Omental fat pad (tissue), 4 donors: Measurements from ENCODE around the genes SGCD, C5orf52 and THG1L.

GRCh38 chr5:154859945-154860654, 1.7 kb downstream of the CNOT8 start:
- PRO-cap: no peak
- RAMPAGE, long total RNA, 4 experiments: no peak in any of the 4 experiments

GRCh38 chr5:154868588-154868963, 10.1 kb downstream of the CNOT8 start:
- PRO-cap: no peak
- RAMPAGE, long total RNA, 4 experiments: no peak in any of the 4 experiments

DNA sequence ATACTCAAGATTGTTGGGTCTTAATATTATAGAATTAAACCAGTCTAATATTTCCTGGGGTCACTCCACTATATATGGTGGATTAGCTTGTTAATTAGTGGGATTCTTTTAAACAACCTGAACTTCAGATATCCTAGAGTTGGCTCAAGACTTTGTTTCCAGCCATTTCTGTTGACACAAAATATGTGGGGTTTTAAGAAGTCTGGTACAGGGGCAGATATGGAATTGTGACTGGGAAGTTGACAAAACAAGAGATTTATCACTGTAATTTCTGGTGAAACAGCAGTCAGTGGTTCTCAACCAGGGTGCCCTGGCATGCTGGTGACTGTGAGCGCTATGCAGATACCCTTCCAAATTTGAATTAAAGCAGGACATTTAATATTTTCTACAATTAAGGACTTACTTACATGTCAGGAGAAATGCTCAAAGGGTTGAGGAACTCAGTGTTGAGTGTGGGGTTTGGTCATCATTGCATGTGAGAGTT, 18.6 kb downstream of the CNOT8 start:
- PRO-cap: no peak
- RAMPAGE, long total RNA, 4 experiments: no peak in any of the 4 experiments

DNA sequence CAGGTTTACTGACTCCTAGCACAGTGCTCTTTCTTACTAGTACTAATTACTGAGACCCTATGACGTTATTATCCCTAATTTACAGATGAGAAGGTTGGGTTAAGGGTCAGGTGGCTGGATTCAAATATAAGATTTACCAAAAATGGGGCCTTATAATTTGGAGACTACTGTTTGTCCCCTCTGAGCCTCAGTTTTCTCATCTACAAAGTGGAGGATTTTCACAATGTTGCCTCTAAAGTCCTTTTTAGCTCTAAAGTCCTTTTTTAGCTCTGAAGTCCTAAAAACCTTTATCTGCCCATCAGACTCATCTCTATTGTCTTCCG, 61.9 kb downstream of the KIF4B start:
- PRO-cap: no peak
- RAMPAGE, long total RNA, 4 experiments: no peak in any of the 4 experiments

DNA sequence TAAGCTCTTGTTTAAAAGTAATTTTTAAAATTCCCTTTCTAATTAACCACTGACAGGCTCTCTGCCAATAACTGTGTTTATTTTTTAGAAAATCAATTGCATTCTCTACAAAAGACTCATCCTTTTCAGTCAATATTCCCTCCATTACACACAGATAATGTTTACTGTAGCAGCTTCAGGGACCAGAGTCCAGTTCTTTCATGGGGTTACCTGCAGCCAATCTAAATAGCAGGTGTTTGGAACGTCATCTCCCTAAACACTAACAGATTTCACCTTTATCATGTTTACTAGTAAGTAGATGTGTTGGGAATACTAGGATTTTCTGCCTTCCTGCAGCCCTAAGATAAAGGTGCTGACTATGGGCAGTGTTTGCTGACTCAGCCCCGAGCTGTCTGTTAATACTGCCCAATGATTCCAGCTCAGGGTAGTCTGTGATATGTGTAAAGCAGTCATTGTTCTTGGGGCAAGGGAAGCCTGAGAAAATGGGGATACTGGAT, 446.9 kb downstream of the KIF4B start:
- PRO-cap: no peak
- RAMPAGE, long total RNA, 4 experiments: no peak in any of the 4 experiments

- PRO-cap: no peak
- RAMPAGE, long total RNA, 4 experiments: start-site peak on the plus strand in 1 of 4 experiments, at chr5:156327131-156327164 at its widest, 19 reads per replicate
These were observed at the start of gene SGCD for GRCh38 chr5:156326763-156327345. TSS of gene SGCD (plus strand) at chr5:156327164.

DNA sequence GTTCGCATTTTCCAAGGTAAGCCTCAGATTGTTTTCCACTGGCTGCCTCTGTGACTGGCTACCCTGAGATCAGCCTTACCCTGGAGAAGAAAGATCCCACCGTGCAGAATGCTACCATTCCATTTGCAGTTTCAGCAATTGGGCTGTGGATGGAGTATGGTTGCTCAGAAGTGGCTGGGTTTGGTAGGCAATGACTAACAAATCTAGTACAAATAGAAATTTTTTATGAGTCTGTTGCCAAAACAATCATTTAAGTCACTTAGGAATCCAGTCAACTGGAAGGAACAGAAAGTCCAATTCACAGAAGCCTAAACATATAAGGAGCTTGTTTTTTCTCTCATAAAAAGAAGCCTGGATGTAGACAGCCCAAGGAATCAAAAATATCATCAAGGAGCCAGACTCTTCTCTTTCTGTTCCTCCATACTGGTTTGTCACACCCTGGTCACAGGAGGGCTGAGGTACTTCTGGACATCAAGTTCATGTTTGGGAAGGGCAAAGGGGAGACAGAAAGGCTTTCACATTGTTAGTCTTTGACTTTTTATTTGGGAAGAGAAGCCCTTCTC, 9.2 kb upstream of the TIMD4 start:
- PRO-cap: no peak
- RAMPAGE, long total RNA, 4 experiments: no peak in any of the 4 experiments

DNA sequence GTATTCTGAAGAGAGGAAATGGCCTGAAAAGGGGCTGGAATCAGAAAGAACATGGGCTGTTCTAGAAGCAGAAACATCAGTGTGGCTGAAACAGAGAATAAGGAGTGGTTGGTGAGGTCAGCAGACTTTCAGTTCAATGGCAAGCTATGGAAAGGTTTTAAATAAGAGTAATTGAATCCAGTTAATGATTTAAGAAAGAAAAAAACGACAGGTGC, 16.1 kb upstream of the HAVCR1 start:
- PRO-cap: no peak
- RAMPAGE, long total RNA, 4 experiments: no peak in any of the 4 experiments

DNA sequence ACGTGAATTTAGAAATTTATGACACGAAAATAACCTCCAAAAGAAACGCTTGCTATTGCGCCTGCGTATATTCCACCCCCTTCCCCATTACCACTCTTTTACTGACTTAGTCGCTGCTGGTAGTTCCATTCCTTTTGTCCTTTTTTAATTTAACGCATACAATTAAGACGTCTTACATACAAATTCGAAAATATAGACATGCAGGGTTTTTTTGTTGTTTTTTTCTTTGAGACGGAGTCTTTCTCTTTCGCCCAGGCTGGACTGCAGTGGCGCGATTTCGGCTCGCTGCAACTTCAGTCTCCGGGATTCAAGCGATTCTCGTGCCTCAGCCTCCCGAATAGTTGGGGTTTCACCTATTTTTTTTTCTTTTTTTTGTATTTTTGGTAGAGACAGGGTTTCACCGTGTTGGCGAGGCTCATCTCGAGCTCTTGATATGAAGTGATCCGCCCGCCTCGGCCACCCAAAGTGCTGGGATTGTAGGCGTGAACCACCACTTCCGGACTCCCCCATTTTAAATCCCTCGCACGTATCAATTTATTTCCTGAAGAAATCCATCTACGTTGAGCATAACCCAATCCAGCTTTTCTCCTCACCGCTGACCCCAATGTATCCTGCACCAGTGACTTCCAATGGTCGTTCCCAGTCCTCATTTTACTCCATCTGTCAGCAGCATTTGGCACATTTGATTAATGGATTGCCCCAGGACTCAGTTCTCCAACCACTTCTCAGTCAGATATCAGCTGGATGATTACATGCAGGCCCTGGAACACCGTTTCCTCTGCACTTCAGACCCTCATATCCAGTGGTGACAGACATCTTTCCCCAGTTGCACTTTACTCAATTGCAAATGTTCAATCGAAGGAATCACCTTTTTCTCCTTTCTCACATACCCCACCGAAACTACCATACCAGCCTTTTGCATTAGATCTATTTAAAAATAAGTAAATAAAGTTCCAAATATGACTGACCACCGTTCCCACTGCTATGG, 807 bp upstream of the MED7 start:
- PRO-cap: no peak
- RAMPAGE, long total RNA, 4 experiments: no peak in any of the 4 experiments

GRCh38 chr5:157266953-157268026, 1.4 kb downstream of the CYFIP2 start:
- PRO-cap: no peak
- RAMPAGE, long total RNA, 4 experiments: no peak in any of the 4 experiments

GRCh38 chr5:157269750-157270016, 3.8 kb downstream of the CYFIP2 start:
- PRO-cap: no peak
- RAMPAGE, long total RNA, 4 experiments: no peak in any of the 4 experiments

- PRO-cap: no peak
- RAMPAGE, long total RNA, 4 experiments: no peak in any of the 4 experiments
These were observed 18.6 kb downstream of the CYFIP2 start for GRCh38 chr5:157284469-157284893.

GRCh38 chr5:157311311-157312048, 34.0 kb downstream of the FNDC9 start:
- PRO-cap: no peak
- RAMPAGE, long total RNA, 4 experiments: no peak in any of the 4 experiments

GRCh38 chr5:157431970-157432313, 28.1 kb upstream of the NIPAL4 start:
- PRO-cap: no peak
- RAMPAGE, long total RNA, 4 experiments: no peak in any of the 4 experiments

DNA sequence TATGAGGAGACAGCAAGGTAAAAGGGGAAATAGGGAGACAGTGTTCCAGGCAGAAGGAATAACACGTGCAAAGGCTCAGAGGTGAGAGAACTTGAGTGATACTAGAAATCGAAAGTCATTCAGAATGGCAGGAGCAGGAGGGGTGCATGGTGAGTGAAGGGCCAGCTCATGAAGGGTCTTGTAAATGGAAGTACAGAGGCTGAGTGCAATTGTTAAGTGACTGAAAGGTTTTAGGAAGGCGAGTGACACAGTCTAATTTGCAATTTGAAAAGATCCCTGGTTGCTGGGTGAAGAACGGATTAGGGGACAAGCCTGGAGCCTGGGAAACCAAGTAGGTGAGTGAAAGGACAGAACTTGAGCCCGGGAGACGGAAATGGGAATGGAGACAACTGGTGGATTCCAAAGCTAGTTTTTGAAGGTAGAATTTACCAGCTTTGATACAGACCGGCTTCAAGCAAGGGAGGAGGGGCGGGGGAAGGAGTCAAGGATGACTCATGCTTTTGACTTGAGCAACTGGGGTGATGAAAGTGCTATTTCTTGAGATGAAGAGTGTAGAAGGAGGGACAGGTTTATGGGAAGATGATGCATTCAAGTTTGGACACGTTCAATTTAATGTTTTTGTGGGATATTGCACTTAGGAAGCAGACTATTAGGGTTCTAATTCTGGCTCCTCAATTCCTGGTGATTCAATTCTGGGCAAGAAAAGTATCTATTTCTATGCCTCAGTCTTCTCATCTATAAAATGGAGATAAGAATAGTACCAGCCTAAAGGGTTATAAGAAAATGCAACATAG, 4.3 kb downstream of the NIPAL4 start:
- PRO-cap: no peak
- RAMPAGE, long total RNA, 4 experiments: no peak in any of the 4 experiments

DNA sequence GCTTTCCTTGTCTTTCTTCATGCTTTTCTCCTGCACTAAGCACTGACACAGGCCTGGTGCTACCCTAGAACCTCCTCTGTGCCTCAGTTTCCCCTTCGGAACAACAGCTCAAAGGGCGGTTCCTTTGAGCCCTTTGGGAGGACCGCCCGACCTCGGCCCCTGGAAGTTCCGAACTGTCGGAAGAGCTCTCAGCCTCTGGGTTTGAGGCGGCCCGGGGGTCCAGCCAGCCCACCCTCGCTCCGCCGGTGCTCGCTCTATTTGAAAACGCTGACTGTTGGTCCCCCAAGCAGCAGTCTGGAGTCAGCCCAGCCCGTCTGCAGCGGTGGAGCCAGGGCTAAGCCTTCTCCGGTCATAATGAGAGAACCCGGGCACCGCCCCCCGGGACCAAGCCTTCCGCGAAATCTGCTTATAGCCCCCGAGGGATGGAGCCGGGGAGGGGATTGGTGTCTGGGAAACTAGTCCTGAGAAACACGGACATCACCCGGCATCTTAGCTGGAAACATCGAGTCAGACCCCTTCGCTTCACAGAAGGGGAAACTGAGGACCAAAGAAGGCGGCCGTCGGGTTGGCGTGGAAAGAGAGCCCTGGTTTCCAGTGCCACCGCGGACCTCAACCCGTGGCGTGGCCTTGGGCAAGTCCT, 1.1 kb downstream of the ADAM19 start:
- PRO-cap: no peak
- RAMPAGE, long total RNA, 4 experiments: no peak in any of the 4 experiments

DNA sequence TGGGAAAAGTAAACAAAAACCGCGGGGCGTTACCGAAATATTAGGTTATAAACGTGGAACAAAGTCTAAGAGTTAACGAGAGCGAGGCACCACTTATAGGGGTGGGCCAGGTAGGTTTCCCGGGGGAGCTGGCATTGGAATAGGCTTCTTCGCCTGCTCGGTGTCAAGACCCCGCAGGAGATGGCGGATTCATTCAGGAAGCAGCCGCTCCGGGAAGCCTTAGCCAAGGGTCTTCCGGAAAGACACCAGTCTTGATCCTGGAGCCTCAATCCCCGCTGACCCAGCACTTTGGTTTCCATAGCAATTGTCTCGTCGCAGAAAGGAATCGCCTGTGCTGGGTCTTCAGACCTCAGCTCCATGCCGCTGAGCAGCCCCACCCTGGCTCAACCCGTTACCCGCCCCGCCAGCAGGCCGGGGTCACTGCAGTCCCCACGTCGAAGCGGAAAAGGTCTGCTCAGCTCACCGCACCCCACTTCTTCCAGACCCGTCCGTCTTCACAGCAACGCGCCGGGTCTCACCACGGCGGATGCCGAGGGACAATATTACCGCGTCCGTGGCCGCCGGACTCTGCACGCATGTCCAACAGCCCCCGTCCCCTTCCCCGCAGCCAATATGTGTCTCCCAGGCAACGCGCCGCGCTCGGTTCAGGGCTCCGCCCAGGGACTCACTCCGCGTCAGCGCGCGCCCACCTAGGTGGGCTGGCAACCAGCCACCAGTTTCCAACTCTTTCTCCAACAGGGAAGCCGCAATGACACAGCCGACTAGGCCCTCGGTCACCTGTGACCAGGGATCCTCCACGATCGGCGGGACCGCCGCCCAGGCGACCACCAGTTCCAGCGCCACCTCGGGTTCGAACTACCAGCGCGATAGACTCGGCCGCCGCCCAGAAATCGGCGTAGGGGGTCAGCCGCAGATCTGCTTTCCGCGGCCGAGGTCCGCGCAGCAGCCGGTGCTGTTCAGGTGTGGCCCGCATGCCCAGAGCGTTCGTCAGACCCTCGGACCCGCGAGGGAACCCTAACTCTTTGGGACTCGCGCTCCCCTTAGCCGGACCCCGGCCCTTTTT, at the start of gene C5orf52:
C5orf52 (plus strand) TSS at position 667 of the 1,063 bp plus-strand sequence.
- PRO-cap: no peak
- RAMPAGE, long total RNA, 4 experiments: no peak in any of the 4 experiments

DNA sequence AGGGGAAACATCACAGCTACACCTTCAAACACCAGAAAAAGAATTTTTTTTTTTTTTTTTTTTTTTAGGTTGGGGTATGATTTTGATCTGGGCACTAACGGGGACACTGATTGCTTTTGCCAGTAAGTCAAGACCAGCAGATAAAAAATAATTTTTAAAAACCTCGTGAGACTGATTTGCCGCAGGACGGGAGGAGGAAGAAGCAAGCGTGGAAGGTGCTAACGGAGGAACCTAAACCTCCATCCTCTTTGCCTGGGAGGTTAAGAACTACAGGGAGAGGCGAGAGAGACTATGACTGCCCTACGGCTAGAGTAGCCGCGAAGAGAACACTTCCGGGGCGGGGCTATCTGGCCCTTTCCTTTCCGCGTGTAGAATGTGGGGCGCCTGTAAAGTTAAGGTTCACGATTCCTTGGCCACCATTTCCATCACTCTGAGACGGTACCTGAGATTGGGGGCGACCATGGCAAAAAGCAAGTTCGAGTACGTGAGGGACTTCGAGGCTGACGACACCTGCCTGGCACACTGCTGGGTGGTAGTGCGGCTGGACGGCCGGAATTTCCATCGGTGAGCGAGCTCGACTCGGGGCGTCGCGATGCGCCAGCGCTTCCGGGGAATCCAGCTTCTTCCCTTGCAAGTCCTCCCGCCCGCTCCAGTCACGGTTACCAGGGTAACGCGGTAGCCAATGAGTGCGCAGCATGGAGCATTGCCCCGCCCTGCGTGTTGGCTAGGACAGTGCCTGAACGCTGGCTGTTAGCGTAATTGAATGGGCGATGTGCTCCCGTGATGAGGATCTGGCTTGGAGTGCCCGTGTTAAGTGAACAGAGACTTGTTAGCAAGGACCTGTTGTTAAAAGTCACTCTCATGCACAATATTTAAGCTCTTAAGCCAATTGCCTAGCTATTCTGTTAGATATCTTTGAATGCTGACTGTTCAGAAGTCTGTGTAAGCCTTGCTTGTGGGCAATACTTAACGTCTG, at the start of gene THG1L:
THG1L (plus strand) TSS at position 353 of the 976 bp plus-strand sequence.
- PRO-cap: unidirectional peak, minus-strand start at position 617 of the sequence
- RAMPAGE, long total RNA, 4 experiments: start-site peak on the plus strand in 3 of 4 experiments, centred at positions 353 to 372 of the sequence, 86 to 151 reads per replicate; start-site peak on the minus strand in 2 of 4 experiments, centred at position 597 of the sequence, 12 to 17 reads per replicate

DNA sequence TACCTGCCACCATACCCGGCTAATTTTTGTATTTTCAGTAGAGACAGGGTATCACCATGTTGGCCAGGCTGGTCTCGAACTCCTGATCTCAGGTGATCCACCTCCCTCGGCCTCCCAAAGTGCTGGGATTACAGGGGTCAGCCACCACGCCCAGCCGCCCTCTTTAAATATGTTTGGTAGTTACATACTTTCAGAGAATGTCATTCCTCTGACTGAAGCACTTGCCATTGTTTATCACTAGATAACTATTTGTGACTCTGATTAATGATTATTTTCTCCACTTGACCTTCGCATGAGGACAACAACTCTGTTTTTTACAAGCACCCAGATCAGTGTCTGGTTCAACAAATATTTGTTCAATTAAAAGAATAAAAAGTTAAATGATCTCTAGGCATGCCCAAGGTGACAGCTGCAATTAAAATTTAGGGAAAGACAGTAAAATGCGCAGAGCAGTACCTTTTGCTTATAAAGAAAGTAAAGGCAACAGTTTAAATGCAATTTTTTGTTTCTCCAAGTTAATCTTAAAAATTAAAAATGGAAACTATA, 56.2 kb downstream of the CLINT1 start:
- PRO-cap: no peak
- RAMPAGE, long total RNA, 4 experiments: no peak in any of the 4 experiments

- PRO-cap: no peak
- RAMPAGE, long total RNA, 4 experiments: no peak in any of the 4 experiments
These were observed 11.9 kb upstream of the CLINT1 start for GRCh38 chr5:157870823-157871356.